OCI-LY7 (cell line): Measurements from ENCODE around the genes VAMP2 and MFSD6L.

- PRO-cap, result no peak
- RAMPAGE, long total RNA, result no peak
Observed at GRCh38 chr17:8137820-8138565, 14.1 kb upstream of the HES7 start.

GRCh38 chr17:8145036-8145470 lies 7.2 kb downstream of the PER1 start:
- PRO-cap, result no peak
- RAMPAGE, long total RNA, result no peak

GRCh38 chr17:8153541-8153996 lies 1.4 kb upstream of the PER1 start:
- PRO-cap, result no peak
- RAMPAGE, long total RNA, result no peak

DNA sequence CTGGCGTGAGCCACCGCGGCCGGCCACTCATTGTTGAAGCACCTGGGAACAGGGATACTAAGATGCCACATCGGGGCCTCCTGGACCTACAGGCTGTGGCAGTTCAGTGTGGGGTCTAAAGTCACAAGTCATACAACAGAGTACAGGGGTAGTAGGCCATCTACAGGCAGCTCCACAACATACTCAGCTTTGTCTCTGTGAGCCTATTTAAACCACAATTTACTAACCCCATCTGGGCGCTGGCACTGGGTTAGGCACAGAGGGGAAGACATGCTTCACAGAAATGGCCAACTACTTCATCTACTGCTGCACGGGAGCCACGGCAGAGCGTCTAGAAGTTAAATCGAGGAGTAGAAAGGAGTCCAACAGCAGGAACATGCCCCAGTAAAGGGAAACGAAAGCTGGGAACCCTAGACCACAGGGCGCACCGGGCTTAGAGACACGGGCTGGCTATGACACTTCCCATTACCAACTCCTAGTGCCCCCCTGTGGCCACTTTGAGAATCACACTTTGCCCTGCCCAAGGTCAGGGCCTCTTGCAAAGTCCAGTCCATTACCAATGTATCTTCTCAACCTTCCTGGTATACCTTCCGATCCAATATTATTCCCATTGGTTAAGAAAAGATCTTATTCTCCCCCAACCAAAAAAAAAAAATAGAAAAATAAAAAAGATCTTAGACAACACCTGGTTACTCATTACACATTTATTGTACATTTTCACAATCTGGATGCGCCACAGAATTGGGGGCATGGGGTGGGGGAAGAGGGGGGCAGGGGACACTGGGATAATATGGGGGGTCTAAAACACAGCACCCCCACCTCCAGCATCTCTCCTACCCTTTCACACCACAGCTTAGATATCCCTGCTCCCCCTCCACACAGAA lies 4.0 kb downstream of the VAMP2 start:
- PRO-cap, result no peak
- RAMPAGE, long total RNA, result no peak

GRCh38 chr17:8162880-8163958 lies at the start of gene VAMP2:
TSS of gene VAMP2 (minus strand) at chr17:8162948.
- PRO-cap, result bidirectional peak, plus-strand start at chr17:8163004, minus-strand start at chr17:8162948
- RAMPAGE, long total RNA, result start-site peak on the minus strand at chr17:8162928-8162984, 75 and 69 reads in 2 replicates

GRCh38 chr17:8289668-8290248 lies 1.3 kb downstream of the RANGRF start:
- PRO-cap, result no peak
- RAMPAGE, long total RNA, result no peak

GRCh38 chr17:8412851-8413371 lies 15.3 kb upstream of the RNF222 start:
- PRO-cap, result no peak
- RAMPAGE, long total RNA, result no peak

DNA sequence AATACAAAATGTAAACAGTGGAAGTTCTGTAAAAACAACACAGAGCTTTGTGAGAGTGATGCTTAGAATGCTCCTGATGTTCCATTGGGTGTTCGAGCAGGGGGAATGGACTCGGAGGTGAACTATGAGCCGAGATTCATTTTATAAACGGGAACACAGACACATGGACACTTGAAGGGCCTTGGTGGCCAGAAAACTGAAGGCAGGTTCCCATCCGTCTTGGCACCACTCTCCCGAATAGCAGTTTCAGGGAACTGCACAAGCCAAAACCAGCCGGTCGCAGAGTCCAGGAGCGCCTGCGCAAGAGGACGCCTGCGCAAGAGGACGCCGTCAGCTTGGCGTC lies 302 bp upstream of the NDEL1 start:
- PRO-cap, result bidirectional peak, plus-strand start outside the sequence, minus-strand start at position 281 of the sequence
- RAMPAGE, long total RNA, result no peak

DNA sequence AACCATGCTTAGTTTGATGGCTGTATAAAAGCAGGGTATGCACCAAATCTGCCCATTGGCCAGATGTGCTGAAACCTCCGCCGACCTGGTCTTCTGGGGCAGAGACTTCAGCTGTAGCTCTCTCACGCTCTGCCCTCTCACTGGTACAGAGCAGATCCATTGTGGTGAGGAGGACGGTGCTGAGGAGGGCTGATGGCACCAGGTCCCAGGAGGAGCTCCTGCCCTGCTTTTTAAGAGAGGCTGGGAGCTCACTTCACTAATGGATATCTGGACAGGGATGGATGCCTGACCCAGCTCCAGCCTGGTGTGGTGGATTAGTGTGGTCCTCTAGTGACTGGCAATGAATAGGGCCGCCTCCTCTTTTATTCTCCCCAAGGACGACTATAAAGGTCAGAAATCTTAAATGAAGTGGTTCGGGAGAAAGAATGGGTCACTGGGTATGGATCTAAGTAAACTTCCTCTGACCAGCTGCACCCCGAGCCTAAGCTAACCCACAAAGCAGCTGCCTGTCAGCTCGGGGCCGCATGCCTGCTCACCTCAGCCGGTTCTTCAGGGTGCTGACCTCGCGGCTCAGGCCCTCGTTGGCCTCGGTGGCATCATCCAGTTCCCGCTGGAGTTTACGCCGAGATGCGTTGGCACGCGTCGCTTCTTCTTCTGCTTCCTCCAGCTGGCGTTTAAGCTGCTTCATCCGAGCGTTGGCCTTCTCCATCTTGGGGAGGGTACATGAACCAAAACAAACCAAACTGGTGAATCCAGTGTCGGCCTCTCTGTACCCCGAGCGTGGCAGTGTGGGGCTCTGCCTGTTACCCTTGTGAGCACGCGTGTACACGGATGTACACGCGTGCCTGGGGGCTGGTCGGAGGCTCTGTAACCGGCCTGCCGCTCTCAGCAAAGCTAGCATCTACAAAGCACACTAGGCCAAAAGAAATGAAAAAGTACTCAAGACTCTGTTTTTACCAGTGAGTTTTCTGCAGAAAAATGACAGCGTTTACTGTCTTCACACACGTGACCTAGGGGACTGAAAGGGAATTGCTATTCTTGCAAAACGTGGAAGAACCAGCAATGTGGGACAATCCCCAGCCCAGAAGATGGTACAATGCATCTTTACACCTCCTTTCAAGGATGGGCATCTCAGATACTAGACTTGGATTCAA lies 41.0 kb downstream of the NDEL1 start:
- PRO-cap, result no peak
- RAMPAGE, long total RNA, result no peak

DNA sequence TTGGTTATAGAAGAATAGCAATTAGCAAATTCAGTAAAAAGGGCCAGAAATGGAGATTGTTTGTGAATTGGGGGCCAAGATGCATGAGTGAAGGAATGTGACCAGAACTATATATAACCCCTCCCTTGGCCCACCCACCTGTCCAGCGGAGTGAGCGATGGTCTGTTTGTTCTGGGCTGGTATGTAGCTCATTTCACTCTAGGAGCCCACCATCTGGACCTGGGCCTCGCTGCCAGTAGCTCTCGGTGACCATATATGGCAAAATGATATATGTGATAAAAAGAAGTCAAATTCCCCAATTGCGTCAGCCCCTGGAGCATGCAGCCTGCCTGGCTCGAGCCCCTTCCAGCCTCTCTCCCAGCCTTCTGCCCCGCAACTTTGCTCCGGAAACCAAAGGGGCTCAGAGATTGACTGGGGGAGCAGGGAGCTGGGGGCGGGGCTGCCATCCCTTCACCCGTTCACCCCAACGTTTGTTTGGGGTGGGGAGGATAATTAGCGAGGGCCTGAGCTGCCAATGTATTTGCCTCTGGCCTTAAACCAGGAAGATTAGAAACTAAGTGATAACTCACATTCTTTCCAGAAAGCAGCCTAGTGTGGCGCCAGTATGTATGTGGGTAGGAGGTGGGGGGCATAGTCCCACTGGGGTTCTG lies 47.2 kb downstream of the CCDC42 start:
- PRO-cap, result no peak
- RAMPAGE, long total RNA, result no peak

- PRO-cap, result no peak
- RAMPAGE, long total RNA, result no peak
Observed at GRCh38 chr17:8798737-8799931, at the start of gene MFSD6L. TSS of gene MFSD6L (minus strand) at chr17:8799365.

- PRO-cap, result no peak
- RAMPAGE, long total RNA, result no peak
Observed at GRCh38 chr17:8909834-8910310, 42.4 kb upstream of the PIK3R6 start.

DNA sequence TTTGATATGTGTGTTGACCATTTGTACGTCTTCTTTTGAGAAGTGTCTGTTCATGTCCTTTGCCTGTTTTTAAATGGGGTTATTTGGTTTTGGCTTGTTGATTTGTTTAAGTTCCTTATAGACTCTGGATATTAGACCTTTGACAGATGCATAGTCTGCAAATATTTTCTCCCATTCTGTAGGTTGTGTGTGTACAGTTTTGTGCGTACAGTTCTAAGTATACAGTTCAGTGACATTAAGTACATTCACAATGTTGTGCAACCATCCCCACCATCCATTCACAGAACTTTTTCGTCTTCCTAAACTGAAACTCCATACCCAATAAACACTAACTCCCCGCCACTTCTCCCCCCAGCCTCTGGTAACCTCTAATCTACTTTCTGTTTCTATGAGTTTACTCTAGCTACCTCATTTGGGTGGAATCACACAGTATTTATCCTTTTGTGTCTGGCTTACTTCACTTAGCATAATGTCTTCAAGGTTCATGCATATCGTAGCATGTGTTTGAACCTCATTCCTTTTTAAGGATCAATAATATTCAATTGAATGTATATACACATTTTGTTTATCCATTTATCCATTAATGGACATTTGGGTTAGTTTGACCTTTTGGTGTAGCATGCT lies 14.3 kb downstream of the PIK3R5 start:
- PRO-cap, result no peak
- RAMPAGE, long total RNA, result no peak

DNA sequence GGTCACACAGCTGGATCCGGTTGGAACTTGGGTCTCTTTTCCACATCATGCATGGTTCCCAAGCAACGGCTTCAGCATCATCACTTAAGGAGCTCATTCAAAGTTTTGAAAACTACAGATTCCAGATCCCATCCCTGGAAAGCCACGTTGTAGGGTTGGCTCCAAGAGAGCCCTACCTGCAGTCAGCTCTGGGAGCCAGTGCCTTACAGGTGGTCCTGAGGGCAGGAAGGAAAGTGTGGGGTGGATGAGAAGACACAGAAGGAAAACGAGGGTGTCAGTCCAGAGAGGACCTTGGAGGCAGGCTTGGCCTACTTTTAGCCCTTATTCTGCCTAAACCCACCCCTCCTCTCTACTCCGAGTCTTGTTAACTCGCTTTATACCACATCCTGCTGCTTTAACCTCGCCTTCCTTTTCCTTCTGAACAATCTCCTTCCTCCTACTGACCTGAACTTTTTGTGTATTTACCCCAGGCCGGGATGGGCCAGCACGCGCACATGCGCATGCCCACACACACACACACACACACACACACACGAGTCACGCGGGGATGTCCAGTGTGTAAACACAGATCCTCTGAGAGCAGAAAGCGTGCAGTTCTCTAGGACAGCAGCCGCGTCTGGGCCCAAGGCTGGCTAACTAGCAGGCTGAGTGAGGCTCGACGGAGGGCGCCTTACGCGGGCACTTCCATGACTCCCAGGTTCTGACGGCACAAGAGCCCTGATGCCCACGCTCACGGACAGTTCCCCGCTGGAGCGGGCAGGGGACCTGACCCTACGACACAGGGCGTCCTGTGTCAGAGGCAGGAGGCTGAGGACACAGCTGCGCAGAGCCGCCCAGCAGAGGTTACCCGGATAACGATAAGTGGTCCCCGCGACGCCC lies 771 bp downstream of the PIK3R5 start:
- PRO-cap, result no peak
- RAMPAGE, long total RNA, result no peak

GRCh38 chr17:9023047-9023757 lies 1.9 kb downstream of the NTN1 start:
- PRO-cap, result no peak
- RAMPAGE, long total RNA, result no peak

- PRO-cap, result no peak
- RAMPAGE, long total RNA, result no peak
Observed at GRCh38 chr17:9170625-9171660, 149.6 kb downstream of the NTN1 start.

DNA sequence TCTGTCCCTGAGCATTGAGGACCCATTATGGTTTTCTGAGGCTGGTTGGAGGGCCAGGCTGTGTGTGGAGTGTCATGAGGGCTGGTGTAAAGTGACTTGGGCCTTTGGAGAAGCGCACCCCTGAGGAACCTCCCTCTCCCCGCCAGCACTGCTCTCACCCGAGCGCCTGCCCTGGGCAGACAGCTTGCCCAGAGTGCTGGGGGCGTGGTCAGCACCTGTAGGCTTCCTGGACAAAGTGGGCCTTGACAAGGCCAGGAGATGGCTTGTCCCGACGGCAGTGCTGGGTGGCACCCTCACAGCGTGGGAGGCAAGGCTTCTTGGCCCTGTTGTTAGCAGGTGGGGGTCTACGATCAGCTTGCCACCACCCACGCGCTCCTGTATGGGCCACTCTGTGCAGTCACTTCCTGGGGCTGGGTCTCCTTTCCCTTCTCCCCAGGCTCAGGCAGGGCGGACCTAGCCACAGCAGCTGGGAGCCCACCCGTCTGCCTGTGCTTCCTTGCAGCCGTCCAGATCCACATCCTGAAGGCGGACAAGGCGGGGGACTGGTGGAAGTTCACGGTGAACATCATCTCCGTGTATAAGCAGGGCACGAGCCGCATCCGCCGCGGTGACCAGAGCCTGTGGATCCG lies 217.9 kb downstream of the NTN1 start:
- PRO-cap, result no peak
- RAMPAGE, long total RNA, result no peak

DNA sequence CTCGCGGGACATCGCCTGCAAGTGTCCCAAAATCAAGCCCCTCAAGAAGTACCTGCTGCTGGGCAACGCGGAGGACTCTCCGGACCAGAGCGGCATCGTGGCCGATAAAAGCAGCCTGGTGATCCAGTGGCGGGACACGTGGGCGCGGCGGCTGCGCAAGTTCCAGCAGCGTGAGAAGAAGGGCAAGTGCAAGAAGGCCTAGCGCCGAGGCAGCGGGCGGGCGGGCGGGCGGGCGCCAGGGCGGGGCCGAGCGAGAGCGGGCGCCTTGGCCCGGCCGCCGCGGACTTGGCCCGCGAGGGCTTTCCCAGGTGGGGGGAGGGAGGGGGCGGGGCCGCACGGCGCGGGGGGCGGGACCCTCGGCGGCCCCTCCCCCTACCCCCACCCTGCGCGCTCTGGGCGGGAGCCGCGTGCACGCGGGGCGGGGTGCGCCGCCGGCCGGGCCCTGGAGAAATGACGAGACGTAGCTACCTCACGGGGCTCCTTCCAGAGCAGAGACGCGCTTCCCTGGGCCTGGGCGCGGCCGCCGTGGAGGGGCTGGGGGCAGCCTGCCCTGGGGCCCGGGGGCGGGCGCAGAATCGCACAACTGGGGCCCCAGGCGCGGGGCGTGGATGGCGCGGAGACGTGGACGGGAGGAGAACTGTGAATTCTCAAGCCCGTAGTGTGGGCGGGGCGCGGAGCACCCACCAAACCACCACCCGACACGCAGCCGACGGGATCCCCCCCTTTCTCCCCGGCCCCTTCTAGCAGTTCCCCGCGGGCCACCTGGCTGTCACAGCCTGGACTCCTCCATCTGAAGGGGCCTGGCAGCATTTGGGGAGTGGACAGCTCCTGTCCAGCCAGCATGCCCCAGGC lies 218.7 kb downstream of the NTN1 start:
- PRO-cap, result unidirectional peak, plus-strand start at position 428 of the sequence
- RAMPAGE, long total RNA, result no peak

GRCh38 chr17:9248091-9248417 lies 226.7 kb downstream of the NTN1 start:
- PRO-cap, result no peak
- RAMPAGE, long total RNA, result no peak

GRCh38 chr17:9371004-9371455 lies 204.6 kb downstream of the STX8 start:
- PRO-cap, result no peak
- RAMPAGE, long total RNA, result no peak